Bronchus fibroblast of lung (primary cell): ENCODE measurements around a stretch of chr10.

DNA sequence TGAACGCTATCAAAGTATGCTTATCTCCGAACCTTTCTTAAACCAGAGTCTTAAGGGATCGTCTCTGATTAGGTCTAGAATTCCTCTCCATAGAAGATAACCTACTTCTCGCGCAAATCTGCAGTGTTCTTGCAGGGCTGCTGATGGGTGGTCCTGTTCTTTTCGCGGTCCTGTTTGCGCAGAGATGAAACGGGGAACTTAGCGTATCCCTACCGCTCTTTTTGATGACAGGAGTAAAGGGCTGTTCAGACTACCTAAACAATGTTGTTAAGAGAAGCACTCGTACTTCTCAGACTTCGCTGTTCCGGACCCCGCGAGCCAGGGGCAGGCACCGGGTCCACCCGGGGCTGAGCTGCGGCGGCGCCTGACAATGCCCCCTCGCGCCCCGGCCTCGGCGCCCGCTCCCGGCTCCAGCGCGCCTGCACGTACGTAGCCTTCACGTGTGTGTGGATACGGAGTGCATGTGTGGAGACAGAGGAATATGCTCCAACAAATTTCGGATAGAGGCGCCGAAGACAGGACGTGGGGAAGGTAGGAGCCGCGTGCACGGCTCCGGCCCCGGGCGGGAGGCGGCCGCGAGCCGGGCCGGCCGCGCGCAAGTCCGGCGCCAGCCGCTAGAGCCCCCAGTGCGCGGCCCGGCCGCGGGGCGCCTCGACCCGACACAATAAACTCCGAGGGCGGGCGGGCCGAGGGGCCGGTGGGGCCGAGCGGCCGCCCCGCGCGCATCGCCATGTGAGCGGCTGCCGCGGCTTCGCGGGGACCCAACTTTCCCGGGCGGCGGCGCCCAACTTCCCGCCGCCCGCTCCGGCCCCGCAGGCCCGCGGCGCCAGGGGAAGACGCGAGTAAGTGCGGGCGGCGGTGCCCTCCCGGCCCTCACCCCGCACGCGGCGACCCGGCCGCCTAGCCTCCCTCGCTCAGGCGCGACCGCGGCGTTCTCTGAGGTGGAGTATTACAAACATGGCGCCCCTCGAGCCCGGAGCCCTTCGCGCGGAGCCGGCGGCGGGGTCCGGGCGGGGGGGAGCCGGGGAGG, 578 bp upstream of the ZMYND11 start:
- RAMPAGE, long total RNA: no peak

DNA sequence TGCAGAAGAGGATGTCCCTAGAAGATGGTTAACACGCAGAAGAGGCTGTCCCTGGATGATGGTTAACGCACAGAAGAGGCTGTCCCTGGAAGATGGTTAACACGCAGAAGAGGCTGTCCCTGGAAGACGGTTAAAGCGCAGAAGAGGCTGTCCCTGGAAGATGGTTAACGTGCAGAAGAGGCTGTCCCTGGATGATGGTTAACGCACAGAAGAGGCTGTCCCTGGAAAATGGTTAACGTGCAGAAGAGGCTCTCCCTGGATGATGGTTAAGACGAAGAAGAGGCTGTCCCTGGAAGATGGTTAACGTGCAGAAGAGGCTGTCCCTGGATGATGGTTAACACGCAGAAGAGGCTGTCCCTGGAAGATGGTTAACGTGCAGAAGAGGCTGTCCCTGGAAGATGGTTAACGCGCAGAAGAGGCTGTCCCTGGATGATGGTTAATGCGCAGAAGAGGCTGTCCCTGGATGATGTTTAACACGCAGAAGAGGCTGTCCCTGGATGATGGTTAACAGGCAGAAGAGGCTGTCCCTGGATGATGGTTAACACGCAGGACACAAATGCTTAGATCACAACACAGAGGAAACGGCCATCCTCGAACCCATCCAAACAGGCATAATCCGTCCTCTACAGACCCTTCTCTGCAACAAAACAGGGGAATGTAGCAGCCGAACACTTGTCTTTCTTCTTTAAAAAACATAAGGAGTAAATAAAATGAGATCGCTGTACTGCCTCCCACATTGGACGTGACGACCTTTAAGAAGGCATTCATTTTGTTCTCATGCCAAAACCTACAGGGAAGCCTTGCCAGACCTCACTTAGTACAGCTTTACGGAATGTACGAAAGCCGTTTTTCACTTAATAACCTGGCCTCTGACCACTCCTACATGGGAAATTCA, 244.9 kb downstream of the ZMYND11 start:
- RAMPAGE, long total RNA: no peak

DNA sequence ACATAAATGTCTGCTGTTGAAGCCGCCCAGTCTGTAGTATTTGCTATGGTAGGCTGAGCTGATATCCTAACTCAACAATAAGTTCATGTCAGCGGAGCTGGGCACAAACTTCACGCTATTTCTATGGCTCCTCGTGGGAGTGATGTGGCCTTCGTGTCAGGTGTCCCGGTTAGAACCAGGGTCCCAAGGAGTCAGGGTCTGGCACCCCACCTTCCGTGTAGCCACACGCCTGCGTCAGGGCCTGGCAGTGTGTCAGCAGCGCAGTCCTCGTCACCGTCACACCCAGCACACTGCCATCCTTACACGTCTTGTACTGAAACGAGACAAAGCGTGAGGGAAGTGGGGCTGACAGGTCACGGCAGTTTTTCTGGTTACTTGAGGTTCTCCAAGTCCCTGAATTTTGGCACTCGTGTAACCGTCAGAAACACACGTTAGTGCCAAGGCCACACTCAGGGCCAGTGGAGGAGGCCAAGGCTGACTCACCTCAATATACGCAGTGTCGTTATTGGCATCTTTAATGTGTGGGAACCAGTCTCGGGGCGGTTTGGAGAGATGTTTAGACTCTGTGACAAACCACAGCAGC, 254.6 kb downstream of the ZMYND11 start:
- RAMPAGE, long total RNA: no peak

- RAMPAGE, long total RNA: no peak
These were observed 218.9 kb downstream of the DIP2C start for GRCh38 chr10:470275-471256.

DNA sequence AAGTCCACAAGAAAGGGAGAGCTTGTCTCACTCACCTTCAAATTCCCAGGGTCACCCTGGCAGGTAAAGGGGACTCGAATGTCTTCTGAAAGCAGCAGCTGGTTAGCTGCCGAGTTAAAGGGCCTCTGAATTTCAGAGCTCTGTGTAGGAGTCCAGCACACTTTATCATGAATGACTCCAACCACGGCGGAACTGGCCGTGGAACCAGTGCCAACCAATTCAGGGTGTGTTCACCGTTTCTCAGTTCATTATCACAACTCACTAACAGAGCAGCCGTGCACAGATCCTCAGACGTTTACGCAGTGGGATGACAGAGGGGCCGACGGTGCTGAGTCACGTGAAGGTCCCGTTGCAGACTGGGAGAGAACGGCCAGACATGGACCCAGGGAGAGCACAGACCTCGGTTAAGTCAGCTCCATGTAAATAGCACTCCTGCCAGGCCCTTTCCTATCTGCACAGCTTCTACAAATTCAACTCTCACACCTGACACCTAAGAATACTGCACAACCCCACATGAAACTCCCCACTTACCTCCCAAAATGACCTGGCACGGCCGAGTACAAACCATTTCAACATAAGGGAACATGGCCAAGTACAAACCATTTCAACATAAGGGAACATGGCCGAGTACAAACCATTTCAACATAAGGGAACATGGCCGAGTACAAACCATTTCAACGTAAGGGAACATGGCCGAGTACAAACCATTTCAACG, 95.5 kb downstream of the DIP2C start:
- RAMPAGE, long total RNA: no peak

DNA sequence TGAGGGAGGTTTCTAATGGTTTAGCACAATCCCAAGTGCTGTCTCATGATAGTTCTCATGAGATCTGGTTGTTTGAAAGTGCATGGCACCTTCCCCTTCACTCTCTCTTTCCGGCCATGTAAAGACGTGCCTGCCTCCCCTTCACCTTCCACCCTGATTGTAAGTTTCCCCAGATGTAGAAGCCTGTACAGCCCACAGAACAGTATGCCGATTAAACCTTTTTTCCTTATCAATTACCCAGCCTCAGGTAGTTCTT, 78.4 kb downstream of the DIP2C start:
- RAMPAGE, long total RNA: no peak

- RAMPAGE, long total RNA: no peak
These were observed 56.1 kb downstream of the DIP2C start for GRCh38 chr10:633044-633992.

GRCh38 chr10:645487-645990, 43.9 kb downstream of the DIP2C start:
- RAMPAGE, long total RNA: no peak

- RAMPAGE, long total RNA: no peak
These were observed 34.1 kb downstream of the DIP2C start for GRCh38 chr10:655342-655857.

GRCh38 chr10:872918-873584, 58.5 kb downstream of the LARP4B start:
- RAMPAGE, long total RNA: no peak

DNA sequence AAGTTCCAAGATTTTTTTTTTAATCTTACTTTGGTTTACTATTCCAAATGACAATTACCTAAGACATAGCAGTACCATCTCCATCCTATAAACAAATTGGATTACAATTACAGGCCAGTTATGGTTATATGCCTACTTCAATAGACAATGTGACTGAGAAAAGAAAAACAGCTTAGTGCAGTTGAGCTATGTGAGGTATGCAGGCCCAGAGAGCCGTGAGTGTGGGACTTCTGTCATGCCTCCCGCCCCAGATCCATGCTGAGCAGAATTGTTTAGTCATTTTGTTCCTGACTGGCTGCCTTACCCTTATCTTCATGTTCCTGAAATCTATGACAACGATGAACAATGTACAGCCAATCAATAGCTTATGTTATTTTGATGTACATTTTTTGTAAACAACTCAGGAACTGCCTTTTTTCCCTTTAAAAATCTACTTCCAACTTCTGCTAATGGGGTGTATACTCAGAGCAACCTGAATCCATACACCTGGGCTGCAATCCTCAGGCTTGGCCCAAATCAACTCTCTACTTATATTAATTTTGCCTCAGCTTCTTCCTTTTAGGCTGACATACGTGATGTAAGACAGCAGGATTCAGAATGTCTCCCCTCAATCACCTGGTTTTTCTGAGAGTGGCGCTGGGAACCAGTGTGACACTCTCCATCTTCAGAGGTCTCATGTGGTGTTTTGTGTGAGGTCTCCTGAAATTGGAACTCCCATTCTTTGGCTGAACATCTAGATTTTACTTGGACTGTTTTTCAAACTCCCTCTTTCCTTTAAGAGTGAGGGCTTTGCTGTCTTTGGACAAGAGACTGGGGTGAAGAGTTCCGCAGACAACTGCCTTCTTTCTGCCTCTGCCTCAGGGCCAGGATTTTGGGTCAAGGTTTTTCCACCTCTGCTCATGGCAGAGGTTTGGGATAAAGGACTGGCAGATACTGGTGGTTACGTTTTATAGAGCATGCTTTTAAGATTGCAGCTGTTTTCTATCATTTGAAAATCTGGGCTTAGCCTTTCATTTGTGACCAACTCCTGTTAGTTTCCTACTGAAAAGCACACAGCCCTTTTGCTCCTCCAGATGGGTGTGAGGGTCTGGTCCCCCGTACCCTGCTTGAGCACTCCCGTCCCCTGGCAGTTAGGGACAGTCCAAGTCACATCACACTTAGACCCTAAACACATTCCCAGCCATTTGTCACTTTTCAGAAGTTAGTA, 21.3 kb downstream of the LARP4B start:
- RAMPAGE, long total RNA: no peak

GRCh38 chr10:995184-995886, 7.1 kb downstream of the GTPBP4 start:
- RAMPAGE, long total RNA: no peak

GRCh38 chr10:1047864-1048225, 1.1 kb downstream of the IDI1 start:
- RAMPAGE, long total RNA: no peak

GRCh38 chr10:1243620-1244194, 187.5 kb downstream of the WDR37 start:
- RAMPAGE, long total RNA: no peak

DNA sequence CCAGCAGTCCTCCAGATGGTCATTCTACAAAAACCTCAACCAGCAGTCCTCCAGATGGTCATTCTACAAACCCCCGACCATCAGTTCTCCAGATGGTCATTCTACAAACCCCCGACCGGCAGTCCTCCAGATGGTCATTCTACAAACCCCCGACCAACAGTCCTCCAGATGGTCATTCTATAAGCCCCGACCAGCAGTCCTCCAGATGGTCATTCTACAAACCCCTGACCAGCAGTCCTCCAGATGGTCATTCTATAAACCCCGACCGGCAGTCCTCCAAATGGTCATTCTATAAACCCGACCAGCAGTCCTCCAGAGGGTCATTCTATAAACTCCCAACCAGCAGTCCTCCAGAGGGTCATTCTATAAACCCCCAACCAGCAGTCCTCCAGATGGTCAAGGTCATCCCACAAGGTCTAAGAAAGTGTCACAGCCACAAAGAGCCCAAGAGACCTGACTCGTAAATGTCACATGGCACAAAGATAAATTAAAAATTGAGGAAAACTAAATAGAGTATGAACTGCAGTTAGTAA, 634.5 kb upstream of the ADARB2 start:
- RAMPAGE, long total RNA: no peak

- RAMPAGE, long total RNA: no peak
These were observed 707 bp downstream of the PFKP start for GRCh38 chr10:3068087-3068422.

GRCh38 chr10:3122077-3123068, 50.2 kb downstream of the PITRM1 start:
- RAMPAGE, long total RNA: no peak

- RAMPAGE, long total RNA: no peak
These were observed 1.1 kb downstream of the KLF6 start for GRCh38 chr10:3783682-3784572.

- RAMPAGE, long total RNA: no peak
These were observed 1.5 kb upstream of the KLF6 start for GRCh38 chr10:3786281-3787155.

DNA sequence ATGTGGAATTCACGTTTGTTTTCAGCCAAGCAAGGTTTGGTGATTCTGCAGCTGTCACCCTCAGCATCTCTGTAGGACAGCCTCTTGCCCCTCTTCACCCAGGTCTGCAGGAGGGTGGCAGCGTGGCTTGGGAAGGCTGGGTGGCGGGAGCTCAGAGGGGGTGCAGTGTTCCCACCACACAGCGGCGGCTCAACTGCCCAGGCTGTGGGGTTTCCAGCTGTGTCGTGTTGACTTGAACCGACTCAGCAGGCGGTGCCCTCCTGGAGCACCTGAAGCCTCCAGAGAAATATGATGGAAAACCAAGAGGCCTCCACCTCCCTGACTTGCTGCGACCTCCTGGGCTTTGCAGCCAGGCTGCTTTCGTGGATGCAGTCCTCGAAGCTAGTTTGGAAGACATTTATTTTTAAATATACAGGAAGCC, 68.0 kb upstream of the KLF6 start:
- RAMPAGE, long total RNA: no peak